Epithelial cell of esophagus (primary cell): Measurements from ENCODE around the gene TIMM8B.

DNA sequence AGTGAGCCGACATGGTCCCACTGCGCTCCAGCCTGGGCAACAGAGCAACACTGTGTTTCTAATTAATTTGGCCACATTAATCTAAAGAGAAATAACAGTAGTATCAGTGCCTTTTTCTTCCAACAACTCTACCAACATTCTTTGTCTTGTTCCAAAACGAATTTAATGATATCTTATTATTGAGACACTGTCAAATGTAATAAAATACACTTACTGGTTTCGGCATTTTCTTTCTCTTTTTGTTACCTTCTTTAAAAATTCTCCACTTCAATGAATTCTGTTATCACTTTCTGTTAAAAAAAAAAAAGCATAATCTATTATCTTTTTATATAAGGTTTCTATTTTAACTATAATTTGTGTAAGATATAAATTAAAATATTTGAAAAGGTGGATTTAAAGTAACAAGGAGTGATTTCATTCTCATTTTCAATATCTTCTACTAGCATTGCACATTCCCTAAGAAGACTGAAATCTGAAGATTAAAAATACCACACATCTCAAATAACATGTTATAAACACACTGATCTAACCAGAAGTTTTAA lies 16.9 kb downstream of the RDX start:
- RRBS: no CpG with 5 or more reads among the region's 4 CpGs

DNA sequence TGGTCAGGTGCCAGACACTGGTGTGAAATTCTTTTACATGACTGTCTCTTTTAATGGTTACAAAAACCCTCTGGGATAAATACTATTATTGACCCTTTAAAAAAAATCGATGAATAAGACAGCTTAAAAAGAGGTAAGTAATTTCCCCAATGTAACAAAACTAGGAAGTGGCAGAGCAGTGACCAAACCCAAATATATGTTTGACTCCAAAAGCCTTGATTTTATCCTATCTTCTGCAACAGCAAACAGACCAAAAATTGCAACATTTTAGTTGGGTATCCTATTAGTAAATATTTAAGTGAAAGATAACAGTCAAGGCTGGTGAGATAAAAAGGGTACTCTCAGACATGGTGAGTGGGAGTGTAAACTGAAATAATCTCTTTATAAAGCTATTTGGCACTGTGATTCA lies 1.8 kb upstream of the RDX start:
- RRBS: no CpG with 5 or more reads among the region's 1 CpG

DNA sequence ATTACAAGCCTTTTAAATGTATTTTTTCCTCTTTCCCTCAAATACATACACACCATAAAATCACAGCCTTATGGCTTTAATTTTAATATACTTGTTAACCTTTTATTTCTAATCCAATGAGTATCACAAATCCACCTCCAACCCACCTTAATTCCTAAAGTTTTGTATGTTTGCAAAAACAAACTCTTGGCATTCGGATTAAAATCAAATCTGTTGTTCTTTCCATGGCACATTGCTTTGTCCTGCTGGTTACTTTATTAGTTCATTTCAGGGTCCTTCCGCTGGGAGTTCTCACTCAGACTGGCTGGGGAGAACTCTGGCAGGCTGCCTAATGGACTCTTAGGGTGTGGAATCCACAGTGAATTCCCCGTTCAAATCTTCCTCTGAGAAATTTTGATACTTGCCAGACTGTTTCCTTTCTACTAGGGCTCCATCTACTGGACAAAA lies 53.3 kb upstream of the FDX1 start:
- RRBS: no CpG with 5 or more reads among the region's 3 CpGs

DNA sequence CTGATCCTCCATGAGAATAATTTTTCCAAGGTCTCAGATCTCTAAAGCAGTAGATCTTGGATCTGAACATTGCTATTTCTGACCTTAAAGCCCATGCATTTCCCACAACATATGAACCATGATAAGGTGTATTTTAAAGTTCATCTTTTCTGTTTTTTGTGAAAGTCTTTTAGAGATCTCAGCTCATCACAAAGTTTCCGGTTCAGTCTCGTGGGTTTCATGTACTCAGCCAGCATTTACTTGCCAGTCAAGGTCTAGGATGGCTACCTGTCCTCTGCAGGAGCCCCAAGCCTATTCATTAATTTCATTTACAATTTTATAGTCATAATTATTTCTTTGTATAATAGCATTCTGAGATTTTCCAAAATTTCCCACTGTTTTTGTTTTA lies 526 bp upstream of the FDX1 start:
- RRBS: no CpG with 5 or more reads among the region's 2 CpGs

GRCh38 chr11:110712914-110713749 lies 895 bp upstream of the ARHGAP20 start:
- RRBS: no CpG with 5 or more reads among the region's 34 CpGs

GRCh38 chr11:111327848-111328300 lies 29.5 kb downstream of the POU2AF3 start:
- RRBS: no CpG with 5 or more reads among the region's 6 CpGs

GRCh38 chr11:111416892-111417556 lies 37.9 kb upstream of the POU2AF1 start:
- RRBS: no CpG with 5 or more reads among the region's 10 CpGs

DNA sequence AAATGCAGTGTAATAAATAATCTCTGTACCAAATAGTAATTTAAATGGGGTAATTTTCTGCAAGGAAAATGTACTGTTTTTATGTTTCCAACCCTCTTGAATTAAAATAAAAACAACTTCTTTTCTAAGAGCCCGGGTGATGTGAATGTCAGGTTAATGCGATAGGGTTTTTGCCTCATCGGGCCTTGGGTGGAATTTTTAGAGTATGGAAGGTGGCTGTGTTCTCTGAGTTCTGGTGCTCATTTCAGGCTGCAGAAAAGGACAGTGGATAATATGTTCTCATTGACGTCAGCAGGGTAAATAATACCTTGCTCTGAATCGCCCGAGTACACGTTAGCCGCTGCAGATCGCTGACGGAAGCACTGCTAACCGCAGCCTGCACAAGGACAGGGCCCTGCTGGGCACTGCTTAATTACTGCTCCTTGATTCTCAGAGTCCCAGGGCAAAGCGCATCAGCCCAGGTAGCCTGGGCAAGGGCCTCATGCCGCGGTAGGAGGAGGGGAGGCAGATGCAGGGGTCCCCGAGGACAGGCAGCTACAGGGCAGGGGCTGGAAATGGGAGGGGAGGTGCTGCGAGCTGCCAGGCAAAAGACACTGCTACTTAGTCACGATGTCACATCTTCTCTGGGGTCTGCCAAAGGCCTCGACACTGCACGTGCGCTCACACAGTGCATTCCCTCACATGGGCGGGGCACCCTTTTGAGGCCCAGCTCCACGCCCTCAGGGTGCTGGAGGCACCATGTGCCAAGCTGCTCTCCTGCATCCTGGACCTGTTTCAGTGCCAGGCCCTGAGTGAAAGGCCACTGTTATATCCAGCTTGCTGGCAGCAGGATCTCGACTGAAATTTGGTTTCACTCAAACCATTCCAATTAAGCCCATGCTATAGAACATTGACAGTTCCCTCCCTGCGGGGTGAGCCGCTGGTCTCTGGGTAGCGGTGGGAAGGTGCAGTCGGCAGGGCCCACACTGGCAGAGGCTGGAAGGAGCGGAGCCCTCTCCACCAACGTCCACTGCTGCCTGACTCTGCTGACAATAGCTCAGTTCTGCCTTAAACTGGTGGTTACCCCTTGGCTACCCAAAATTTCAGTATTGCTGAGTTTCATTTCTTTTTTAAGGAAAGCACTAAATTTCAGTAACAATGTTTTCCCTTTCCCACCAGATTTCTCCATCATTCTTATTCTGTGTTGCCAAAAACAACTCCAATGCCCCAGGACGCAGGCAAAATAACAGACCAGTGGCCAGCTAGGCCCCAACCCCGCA lies 35.0 kb downstream of the PPP2R1B start:
- RRBS: no CpG with 5 or more reads among the region's 31 CpGs

- RRBS: no CpG with 5 or more reads among the region's 23 CpGs
Measured at GRCh38 chr11:111735037-111736093, 30.8 kb downstream of the PPP2R1B start.

GRCh38 chr11:111737162-111738220 lies 28.7 kb downstream of the PPP2R1B start:
- RRBS: no CpG with 5 or more reads among the region's 21 CpGs

DNA sequence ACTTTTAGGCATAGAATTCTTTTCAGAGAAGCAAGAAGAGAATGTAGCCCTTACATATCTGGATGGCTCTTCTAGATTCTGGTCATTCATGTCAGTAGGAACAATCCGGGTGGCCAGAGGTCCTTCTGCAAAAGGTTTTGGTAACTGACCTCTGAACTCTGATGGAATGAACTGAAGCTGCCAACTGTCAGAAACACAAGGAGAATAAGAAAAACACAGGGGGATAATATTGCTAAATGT lies 35.4 kb downstream of the ALG9 start:
- RRBS: no CpG with 5 or more reads among the region's 1 CpG

DNA sequence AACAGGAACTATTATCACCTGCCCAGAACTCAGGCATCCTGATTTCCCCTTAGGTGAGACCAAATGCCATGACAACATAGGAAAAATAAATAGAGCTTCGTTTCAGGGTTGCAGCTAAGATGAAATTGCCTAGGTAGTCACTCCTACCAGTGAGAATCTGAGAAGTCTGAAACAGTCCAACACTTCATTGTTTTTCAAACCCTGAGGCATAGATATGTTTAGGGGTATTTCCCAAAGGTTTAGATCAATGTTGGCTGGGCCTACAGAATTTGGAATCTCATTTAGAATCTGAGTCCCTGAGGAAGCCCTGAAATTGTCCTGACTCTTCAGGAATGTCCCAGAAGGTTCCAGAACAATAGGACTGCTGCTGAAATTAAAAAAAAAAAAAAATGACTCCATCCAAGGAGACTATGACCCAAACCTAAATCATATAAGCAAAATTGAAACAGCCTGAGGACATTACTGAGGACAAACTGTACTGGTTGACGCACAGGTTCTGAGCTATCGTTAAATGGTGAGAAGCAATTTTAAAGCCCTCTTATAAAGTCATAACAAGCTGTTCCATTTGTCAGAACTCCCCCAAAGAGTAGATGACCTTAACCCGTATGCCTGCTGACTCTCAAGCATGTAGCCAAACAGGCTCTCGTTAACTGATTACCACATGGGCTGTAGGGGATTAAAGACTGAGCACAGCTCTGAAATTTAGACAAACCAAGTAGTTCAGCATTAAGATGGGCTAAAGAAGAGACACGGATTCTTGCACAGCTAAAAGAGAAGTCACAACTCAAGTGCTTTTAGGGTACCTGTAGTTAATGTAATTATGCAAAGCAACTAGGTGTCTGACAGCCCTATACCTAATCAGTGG lies 2.3 kb downstream of the CRYAB start:
- RRBS: no CpG with 5 or more reads among the region's 6 CpGs

GRCh38 chr11:111944000-111944634 lies 7.0 kb downstream of the DIXDC1 start:
- RRBS: no CpG with 5 or more reads among the region's 3 CpGs

GRCh38 chr11:111983069-111983964 lies 41.9 kb upstream of the DLAT start:
- RRBS: no CpG with 5 or more reads among the region's 8 CpGs

DNA sequence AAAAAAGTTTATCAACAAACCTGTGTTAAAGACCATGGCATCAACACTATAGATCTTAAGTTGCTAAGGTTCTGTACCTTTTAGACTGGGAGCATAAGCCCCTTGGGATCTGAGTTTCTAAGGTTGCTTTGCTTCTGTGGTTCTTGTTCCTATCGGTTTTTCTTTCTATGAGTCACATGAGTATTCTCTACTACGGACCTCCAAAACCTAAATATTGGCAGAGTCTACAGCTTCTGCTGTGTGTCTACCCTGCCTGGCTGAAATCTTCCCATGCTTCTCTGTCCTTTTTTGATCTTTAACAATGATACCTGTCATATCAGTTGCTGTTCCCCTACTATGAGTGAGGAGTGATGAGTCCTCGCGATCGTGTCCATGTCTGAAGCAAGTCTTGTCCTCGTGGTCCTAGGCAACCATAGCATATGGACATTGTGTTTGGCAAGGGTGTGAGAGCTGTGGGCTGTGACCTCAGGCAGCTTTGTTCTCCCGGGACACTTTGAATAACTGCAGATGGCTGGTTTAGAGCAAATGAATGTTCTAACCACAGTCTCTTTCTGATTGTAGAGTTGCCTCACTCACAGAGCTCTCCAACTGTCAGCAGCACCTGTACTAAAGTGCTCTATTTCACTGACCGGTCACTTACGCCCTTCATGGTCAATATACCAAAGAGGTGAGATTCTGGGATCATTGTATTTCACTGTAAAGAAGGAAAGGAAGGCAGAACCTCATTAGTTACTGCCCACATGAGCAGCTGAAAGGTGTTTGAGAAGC lies 8.9 kb upstream of the DLAT start:
- RRBS: no CpG with 5 or more reads among the region's 9 CpGs

GRCh38 chr11:112082396-112083727 lies 3.7 kb downstream of the TIMM8B start:
- RRBS: no CpG with 5 or more reads among the region's 12 CpGs

- RRBS: 2% methylated on average over 4 of the region's 31 CpGs
Measured at GRCh38 chr11:112086595-112087011, at the start of gene TIMM8B. Gene TIMM8B, minus strand, starts transcription at chr11:112086756.

DNA sequence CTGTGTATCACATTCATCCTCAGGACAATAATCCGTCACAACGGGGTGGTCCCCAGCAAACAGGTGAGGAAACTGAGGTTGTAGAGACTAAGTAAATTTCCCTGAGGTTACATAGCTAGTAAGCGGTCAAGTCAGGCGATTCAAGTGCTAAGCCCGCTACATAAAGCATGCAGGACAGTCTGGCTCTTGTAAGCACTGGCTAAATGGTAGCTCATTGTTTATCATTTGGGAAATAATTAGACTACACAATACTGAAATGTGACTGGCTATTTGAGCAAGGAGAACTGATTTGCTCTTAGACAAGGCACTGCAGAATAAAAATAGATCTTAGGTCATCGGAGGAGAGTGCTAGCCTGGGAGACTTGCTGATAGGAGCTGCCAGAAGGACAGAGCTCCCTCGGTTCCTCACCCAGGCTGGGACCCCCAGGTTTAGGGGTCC lies 184.5 kb upstream of the NCAM1 start:
- RRBS: no CpG with 5 or more reads among the region's 7 CpGs